Hair follicle dermal papilla cell (primary cell): ENCODE results near the gene CAPZB.

DNA sequence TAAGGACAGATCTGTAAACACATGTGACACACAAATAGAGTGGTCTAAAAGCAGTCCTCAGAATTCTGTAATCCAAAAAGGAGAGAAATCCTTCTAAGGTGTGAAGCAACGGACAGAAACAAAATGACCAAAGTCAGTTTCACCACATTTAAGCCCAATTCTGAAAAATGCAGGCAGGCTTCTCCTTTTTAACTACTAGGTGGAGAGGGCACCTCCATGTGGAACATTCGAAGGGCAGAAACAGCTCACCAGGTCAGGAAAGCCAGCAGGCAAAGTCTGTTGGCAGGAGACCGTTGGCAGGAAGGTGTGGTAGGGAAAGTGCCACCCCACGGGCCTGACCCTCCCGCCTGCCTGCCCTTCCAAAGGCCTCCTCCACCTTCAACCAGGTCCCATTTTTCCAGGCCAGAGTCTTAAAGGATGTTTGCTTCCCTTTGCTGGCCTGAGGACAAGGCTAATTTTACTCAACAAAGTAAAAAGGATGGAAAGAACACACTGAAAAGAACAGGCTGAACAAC, 26.6 kb downstream of the CAPZB start:
- CAGE, long polyA plus RNA: no peak

- CAGE, long polyA plus RNA: no peak
These were observed 17.0 kb downstream of the CAPZB start for GRCh38 chr1:19468238-19468921.

DNA sequence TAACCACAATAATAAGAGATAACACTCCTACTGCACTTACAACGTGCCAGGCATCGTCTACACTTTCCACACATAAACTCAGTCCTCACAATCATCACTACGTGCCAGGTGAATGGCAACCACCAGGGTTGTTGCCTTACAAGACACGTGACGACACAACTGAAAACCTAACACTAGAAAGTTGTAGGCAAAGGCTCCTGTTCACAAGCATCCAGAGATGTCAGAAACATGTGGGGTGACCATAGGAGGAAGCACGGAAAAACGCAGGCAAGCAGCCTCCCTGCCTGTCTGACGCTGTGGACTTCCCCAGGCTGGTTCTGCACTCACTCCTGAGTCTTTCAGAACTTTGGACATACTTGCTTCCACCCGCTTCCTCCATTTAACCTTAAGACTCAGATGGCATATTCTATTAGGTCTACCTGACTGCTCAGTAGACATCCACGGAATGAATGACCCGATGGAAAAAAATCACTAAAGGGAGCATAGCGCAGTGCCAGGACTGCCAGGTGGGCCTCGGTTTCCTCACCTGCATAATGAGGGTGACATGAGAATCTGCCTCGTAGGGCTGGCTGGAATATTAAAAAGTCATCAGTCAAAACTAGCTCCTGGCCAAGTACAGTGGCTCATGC, 6.9 kb downstream of the CAPZB start:
- CAGE, long polyA plus RNA: no peak

DNA sequence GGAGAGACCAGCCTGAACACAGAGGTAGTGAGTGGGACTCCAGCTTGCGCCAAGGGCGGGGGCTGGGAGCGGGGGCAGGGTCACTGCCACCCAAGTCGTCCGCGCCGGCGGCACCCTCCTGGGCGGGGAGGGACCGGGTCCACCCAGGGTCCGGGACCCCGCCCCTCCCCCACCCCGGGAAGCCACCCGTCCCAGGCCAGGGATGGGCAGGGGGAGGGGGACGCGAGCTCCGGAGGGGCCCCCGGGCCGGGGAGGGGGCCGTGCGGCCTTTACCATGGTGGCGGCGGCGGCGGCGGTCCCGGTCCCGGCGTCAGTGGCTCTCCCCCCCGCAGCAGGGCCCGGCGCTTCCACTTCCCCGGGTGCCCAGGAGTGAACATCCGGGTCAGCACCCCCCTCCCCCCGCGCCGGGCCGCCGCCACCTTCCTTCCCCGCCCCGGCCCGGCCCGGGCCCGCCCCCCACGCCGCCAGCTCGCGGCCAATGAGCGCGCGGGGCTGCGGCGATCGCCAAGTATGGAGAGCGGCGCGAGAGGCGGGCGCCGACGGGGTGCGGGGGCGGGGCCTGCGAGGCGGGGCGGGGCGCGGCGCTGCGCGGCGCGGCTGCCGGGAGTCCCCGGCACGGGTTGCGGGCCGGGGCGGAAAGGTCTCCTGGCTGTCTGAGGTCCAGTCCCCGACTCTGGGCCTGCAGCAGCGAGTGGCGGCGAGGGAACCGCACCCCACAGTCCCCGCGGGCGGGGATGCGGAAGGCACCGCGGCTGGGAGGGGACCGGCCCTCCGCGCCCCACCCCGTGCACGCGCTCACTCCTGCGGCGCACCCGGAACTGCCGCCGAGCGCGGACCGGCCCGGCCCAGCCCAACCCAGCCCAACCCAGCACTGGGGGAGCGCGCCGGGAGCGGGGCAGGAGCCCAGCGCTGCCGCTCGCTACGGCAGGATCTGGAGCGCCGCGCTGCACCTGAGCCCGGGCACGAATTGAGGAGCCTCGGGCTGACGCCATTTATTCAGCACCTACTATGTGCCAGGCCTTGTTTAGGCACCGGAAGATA, at the start of gene CAPZB:
TSS of gene CAPZB (minus strand) at position 377 of the 1,041 bp plus-strand sequence.
- CAGE, long polyA plus RNA: no peak

GRCh38 chr1:19726802-19727127, 62.1 kb downstream of the HTR6 start:
- CAGE, long polyA plus RNA: no peak

- CAGE, long polyA plus RNA: no peak
These were observed 49.2 kb downstream of the TMCO4 start for GRCh38 chr1:19750357-19751014.

DNA sequence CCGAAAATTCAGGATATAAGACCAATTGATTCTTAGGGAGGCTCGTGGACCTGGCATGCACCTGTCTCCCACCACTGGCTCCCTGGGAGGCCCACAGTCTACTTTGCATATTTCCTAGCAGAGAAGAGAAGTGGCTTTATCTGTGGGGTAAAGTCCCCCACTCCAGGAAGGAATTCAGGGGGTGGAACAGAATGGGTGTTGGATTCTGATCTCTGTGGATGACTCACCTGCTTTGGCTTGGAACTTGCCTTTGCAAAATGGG, 21.2 kb upstream of the OTUD3 start:
- CAGE, long polyA plus RNA: no peak

DNA sequence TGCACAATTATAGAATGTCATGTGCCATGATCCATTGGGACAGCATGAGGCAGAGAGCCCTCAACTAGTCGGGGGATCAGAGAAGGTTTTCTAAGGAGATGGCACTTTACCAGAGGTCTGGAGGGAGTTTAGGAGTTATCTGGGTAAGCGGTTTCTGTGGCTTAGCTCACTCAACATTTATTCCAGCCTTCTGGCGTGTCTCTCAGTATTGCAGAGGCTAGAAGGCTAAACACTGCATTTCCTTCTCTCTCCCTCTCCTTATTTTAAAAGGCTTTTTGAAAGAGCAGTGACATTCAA, 8.8 kb upstream of the PLA2G2A start:
- CAGE, long polyA plus RNA: no peak

GRCh38 chr1:20027894-20029141, 41.7 kb upstream of the PLA2G5 start:
- CAGE, long polyA plus RNA: no peak

DNA sequence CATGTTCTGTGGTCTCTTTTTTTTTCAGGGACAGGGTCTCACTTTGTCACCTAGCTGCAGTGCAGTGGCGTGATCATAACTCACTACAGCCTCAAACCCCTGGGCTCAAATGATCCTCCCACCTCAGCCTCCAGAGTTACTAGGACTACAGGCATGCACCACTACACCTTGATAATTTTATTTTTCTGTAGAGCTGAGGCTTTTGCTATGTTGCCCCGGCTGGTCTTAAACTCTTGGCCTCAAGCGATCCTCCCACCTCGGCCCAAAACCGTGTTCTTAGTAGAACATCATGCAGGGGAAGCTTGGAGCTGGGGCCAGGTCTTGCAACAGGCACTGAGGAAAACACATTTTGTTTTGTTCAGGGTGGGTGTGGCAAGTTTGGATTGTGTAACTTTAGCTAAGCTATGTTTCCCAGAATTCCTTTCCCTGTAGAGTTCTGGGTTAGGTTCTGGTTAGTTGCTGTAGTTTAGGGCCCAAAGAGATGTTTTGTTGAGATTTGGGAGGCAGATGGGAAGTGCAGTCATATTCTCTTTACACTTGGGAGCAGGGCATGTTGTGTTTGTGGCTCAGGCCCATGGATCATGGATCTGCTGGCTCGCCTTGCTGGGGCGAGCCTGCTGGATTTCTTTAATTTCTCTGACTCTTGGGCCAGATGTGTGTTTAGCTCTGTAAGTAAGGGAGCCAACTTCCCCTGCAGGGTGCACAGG, 23.9 kb downstream of the PLA2G5 start:
- CAGE, long polyA plus RNA: no peak

DNA sequence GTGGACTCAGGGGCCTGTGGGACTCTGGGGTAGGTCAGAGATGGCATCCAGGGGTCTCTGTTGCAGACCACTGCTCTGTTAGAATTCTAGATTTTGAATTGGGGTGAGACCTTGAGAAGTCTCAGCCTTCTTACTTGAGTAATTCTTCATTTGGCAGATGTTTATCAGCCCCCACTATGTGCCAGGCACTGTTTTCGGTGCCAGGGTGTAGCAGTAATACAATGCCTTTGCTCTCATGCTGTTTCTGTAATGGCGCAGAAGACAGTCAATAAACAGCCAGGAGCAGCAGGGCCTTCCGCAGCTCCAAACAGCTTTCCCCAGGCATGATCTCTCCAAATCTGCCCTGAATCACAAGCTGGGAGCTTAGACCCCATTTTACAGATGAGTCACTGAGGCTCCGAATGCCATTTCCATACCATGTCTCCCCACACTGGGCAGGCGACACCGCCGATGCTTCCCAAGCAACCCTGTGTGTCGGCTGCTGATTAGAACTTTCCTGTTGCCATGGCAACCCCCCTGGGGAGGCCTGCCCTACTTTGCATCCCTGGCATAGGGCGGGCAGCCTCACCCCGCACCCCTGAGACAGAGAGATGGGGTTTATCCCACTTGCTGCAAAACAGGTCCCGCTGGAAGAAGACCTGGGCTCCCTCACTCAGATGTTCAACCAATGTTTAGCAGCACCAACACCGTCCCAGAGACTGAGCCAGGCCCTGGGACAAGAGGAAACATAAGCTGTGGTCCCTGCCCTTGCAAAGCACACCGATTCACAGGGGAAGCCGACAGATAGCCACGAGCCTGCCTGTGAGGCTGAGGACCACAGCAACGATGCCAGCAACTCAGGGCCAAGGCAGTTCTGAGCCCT, 81.7 kb downstream of the CAMK2N1 start:
- CAGE, long polyA plus RNA: no peak

- CAGE, long polyA plus RNA: no peak
These were observed 74.8 kb downstream of the CAMK2N1 start for GRCh38 chr1:20411189-20411623.

DNA sequence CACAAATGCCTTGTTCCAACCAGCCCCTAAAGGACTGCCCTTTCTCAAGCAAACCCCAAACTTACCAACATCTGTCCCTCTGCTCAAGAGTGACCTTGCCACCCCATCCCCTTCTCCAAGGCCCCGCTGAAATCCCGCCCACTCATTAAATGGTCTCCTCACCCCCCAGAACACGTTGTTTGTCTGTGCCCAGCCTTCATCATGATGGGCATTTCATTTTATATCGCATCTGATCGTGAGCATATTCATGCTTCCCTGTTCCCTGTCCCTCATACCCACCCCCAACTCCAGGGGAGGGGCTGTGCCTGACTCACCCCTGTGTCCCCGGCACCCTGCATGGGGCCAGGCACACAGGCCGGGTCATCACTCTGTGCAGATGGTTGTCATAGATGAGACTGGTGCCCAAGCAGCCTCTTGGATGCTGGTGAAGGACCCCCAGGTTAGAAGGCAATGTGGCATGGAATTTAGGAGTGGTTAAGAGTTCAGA, 11.1 kb downstream of the CAMK2N1 start:
- CAGE, long polyA plus RNA: no peak

GRCh38 chr1:20597513-20598258, 8.8 kb downstream of the CDA start:
- CAGE, long polyA plus RNA: no peak

DNA sequence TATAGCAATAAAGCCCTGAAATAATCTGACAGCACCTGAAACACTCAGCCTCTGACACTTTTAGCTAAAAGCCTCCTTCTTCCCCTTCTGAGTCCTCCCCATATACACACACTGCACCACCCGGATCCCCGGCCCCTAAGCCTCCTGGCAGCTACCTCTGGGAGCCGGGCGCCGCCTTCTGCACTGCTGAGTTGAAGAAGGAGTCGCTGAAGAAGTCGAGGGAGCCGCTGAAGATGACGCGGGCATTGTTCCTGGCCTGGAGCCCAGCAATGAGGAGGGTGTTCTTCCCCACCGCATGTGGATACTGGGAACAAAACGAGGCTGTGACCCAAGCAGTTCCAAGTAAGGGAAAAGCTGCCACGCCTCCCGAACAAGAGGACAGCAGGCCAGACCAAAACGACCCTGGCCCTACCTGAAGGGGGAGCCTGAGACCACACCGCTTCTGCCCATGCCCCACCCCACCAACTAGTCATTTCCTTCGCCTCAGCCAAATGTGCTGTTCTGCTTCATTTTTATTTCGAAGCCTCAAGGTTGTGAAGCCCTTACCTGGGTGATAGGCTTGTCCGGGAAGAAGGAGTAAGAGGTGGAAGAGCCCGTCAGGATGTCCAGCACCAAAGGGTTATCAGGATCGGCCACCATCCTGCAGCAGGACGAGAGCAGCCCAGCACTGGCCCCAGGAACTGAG, 7.0 kb downstream of the DDOST start:
- CAGE, long polyA plus RNA: no peak

GRCh38 chr1:20792138-20792590, 5.1 kb upstream of the HP1BP3 start:
- CAGE, long polyA plus RNA: no peak

DNA sequence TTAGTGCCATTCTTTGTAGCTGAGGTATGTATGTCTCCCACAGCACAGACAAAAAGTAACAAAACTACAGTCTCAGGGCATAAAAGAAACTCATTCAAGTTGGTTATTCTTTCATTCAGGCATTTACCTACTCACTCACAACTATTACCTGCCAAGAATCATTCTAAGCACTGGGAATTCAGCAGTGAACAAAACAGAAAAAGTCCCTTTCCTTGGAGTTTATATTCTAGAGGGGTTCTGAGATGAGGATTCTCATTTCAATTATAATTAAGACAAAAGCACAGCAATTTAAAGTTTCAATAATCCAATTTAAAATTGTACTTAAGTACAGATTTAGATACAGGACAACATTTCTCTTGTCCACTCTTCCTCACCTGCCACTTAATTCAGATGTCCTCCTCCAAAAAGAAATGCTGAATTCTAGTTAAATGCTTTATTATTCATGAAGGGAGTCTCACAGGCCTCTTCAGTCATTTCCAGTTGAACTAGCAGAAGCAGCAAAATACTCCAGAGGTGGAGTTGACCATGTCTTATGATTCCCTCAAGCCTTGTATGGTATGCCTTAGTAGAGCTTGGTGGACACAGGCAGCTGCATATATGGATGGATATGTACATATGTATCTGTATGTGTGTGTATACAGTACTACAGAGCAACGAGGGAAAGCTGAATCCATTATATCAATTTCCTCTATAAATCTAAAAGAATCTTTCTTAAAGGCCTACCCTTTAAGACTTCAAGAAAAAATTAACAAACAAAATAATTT, 83.4 kb upstream of the HP1BP3 start:
- CAGE, long polyA plus RNA: no peak

- CAGE, long polyA plus RNA: no peak
These were observed 108.2 kb upstream of the HP1BP3 start for GRCh38 chr1:20895336-20895733.

- CAGE, long polyA plus RNA: no peak
These were observed 112.5 kb upstream of the HP1BP3 start for GRCh38 chr1:20899473-20900074.

DNA sequence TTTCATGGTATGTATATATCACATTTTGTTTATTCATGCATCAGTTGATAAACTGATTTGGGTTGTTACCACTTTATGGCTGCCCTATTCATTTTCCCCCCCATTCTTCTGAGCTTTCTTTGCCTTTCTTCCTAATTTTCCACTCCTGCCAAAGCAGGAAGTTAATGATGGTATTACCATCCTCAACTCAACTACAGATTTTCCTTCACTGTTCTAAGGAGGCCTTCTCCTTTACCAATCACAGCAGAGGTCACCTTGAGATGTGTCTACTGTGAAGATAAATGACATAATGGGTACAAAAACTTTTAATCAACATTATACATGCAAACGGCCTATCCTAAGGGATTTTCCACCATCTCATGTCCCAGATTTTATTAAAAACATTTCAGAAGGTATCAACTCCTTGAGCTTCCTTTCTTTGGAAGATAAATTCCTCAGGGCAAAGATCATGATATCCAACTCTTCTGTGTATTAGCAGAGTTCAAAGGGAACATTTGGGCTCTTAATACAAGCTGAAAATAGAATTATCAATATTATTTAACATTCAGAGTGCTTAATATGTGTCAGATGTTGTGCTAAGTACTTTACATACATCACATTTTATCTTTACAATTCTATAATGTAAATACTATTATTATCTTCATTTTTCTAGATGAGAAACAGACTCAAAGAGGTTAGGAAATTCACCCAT, 142.1 kb upstream of the HP1BP3 start:
- CAGE, long polyA plus RNA: no peak